Measurements from ENCODE around the gene KCNJ3.

DNA sequence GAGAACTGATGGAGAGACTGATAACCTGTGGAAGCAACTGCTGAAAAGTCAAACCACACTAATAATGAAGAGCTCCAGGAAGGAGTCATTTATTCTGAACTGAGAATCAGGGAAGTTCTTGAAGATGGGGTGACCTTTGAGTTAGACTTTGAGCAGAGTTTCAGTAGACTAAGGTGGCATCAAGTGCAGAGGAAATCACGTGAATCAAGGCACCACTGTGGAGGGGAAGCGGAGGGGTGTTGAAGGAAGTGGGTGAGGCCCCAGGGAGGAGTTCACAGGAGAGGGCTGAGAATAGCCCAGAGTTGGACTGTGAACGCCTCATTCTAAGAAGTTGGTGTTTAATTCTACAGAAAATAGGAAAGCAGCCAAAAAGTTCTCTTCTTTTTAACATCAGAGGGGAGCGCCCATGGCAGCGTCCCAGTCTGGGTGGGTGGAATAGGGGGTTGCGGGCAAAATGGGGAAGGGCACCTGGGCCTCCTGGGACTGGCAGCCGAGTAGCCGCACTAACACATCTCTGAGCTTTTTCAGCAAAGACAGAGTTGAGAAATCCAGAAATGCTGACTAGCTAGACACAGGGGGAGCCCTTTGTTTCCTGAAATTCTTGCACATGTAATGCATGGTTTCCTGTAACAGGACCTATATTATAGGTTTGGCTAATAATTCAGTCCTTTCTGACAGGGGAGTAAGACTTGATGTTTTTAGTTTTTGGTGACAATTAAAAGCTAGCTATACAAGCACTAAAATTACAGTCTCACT lies 97.0 kb downstream of the NEB start:
- PRO-cap, result no peak

GRCh38 chr2:151806200-151807043 lies 21.8 kb downstream of the ARL5A start:
- PRO-cap, result no peak

DNA sequence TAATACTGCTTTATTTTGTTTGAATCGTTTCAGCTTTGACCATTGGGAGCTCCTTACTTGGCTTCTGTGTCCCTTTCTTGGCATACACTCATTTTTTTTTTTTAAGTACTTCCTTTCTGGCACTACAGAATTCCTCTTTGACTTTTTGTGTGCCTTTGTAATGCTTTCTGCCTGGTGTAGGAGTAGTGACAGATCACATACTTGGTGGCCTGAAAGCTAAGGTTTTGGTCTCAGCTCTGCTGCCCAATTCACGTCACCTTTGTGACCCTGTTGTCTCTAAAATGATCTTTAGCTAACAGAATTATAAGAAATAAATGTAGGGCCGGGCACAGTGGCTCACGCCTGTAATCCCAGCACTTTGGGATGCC lies 68.5 kb downstream of the FMNL2 start:
- PRO-cap, result no peak

DNA sequence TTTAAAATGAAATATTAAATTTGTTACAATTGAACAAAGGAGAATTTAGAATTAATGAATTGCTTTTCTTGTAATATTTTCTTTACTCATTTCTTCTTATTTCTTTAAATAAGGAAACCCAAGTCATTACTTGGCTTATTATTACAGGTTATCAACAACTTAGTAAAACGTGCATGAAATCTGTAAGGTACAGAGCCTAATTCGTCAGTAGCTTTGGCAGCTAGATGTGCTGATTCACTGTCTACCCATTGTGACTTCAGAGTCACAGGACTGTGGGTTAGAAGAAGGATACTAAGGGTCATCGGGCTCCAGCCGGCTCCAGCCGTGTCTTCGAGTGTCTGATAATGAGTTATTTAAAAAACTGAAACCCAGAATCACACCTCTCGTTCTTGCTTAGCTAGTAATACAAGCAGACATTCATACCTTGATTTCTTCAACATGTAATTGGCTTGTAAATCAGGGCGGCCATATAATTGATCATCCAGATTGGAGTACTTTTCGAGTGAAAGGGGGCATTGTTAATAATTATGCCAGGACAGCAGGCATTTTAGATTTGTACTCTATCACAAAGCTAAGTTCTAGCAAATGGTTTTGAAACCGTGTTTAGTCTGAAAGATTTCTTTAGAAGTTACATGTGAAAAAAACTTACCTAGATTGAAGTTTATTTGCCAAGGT lies 170.6 kb downstream of the FMNL2 start:
- PRO-cap, result no peak

DNA sequence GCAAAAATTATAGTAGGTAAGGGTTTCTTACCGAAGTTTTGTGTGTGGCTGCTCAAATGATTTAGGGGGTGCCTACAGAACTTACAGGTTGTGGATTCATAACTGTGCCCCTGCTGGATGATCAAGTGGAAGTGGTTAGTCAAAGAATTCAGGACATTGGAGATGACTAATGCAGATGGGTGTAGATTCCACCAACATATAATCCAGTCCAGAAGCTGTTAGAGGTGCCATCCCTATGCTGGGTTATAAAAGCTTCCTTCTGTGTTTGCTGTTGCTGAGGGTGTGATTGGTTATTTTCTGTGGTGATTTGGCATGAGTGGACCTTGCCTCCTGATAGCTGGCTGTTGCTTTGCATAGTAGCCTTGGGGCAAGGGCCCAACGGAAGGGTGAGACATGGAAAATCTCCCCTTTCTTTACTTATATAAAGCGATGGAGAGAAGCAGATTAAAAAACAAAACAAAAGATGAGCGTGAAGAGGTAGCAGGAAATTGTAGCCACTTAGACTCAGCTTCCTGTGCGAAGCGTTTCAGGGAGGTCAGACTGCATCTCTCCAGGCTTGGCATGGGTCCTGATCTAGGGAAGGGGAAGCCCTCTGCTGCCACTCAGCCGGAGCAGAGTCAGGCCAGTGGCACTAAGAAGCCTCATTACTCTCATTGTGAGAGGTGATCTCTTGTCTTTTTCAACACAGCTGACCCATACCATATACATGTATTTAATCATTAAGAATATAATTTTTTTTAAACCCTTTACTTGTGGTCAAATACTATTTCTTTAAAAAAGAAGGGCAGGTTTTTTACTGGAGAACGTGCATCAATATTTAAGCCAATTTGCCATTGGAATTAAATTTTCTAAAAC lies 190.4 kb downstream of the FMNL2 start:
- PRO-cap, result no peak

- PRO-cap, result no peak
Measured at GRCh38 chr2:152614675-152615128, 102.6 kb downstream of the PRPF40A start.

DNA sequence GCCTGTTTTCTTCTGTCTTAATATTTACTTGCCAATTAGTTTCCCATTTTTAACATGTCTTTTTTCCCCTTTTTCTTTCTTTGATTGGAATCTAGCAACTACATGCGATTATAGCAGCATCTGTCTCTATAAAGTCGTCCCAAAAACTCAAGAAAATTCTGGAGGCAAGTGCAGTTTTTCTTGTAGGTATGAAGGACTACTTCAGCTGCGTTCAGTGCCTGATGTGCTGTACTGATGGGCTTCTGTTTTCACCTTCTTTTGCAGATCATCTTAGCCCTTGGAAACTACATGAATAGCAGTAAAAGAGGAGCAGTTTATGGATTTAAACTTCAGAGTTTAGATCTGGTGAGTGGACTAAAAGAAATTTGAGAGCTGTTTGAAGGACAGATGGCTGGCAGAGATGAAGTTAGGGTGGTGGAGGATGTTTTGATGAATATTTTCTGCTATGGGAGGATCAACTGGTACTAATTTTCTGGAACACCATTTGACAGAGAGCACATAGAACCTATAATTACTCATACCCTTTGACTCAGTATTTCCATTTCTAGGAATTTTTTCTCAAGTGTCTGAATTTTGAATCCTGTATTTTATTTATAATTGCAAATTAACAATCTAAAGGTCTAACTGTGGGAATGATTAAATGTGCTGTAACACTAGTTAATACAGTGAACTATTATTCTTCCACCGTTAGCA lies 87.6 kb downstream of the PRPF40A start:
- PRO-cap, result no peak

DNA sequence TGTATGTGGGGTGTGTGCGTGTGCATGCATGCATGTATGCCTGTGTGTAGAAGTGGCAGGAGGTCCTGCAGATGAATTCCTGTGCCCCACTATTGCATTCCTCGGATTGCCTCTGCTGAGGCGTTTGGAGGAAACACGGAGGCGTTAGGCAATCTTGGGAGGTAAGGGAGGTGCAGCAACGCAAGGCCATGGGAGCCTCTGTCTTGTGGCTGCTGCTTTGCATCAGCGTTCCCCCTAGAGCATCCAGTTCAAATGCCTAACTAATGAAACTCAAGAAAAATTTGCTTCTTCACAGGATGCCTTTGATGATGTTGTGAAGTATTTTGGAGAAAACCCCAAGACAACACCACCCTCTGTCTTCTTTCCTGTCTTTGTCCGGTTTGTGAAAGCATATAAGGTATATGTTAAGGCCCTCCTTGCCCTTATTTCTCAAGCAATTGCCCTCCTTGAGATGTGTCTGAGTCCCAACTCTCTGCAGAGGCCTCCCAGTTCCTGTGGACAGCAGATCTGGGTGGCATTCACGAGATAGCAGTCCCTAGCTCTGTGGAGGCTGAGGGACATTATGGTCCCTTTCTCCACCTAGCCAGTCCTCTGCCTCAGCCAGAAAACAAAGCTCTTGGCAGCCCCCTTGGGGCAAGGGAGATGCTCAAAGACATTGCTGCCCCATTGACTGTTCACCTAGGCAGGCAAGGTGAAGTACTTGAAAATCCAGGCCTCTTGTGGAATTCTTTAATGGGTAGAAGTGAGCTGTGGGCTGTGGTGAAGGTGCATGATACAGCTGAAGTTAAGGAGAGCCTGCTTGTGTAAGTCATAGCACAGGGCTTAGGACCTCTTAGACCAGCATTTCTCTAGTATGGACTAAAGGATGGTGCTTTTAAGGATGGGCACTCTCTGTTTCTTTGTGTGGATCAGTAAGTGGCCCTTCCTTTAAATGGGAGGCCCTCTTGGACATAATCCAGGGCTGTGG lies 79.7 kb downstream of the PRPF40A start:
- PRO-cap, result no peak

DNA sequence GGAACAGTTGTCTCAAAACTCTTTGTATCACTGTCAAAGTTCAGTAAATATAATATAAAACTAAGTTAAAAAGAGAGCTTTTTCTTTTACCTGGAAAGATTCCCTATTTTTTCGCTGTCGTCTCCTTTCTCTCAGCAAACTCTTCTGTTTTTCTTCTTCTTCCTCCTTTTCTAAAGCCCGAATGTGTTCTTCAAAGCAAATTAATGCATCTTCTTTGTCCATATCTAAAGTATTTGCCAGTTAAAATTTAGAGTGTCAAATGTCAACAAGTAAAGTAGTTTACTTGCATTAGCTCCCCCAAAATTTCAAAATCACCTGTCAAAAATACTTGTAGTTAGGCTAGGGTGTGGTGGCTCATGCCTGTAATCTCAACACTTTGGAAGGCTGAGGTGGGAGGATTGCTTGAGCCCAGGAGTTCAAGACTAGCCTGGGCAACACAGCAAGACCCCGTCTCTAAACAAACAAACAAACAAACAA lies 48.2 kb downstream of the PRPF40A start:
- PRO-cap, result no peak

- PRO-cap, result no peak
Measured at GRCh38 chr2:152676034-152676857, 41.0 kb downstream of the PRPF40A start.

DNA sequence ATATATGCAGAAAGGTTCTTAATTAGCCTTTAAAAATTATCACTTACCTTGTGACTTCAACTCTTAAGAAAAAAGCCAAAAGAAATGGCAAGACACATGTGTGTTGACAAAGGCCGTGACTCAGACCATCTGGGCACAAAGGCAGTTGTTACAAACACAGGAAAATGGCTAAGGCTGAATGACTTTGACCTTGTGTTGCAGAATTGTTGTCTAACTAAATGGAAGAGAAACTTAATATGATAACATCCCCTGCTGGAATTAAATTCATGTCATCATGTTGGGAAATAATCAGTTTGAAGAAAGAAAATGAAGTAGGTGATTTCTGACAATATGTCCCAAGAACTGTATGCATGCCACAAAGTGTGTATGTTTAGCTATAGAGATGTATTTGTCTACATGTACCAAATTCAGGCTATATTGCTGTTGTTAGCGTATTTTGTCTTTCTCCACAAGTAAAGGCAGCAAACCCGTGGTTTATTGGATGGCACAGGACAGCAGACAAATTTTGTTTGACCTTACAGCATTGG lies 108.6 kb downstream of the ARL6IP6 start:
- PRO-cap, result no peak

DNA sequence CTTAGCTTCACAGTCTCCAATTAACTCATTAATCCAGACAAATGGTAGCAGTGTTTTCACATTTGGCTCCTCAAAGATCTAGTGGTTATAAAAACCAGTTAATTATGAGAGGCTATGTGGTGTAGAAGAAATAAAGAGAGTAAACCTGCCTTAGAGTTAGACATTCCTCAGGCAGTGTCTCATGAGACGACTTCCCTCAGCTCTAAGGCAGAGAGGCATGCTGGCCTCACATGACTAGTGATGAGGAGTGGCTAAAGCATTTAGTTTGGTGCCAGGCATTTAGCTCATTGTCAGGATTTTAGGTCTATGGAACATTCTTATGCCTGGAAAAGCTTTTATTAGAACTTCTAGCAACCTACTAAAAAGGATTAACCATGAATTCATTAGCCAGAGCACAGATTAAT lies 90.3 kb downstream of the RPRM start:
- PRO-cap, result no peak

DNA sequence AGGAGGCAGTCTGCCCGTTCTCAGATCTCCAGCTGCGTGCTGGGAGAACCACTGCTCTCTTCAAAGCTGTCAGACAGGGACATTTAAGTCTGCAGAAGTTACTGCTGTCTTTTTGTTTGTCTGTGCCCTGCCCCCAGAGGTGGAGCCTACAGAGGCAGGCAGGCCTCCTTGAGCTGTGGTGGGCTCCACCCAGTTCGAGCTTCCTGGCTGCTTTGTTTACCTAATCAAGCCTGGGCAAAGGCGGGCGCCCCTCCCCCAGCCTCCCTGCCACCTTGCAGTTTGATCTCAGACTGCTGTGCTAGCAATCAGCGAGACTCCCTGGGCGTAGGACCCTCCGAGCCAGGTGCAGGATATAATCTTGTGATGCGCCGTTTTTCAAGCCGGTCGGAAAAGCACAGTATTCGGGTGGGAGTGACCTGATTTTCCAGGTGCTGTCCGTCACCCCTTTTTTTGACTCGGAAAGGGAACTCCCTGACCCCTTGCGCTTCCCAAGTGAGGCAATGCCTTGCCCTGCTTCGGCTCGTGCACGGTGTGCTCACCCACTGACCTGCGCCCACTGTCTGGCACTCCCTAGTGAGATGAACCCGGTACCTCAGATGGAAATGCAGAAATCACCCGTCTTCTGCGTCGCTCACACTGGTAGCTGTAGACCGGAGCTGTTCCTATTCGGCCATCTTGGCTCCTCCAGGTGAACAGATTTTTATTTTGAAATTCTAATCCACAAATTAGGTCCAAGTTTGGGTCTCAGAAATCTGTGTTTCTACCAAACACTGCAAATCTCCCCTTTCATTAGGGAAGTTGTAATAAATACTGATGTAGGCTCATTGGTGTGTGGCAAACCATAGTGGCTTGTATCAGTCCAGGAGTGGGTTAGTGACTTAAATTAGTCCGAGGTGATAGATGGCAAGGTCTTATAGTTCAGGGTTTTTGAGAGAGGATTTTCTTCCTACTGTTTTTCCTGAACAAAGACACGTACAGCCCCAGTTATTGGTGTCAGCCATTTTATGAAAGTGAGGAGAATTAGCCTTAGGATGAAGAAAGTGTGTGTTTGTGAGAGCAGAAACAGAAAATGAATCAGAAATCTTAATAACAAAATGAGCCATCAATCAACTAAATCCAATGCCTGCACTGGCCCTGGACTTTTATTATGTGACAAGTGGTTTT lies 74.9 kb downstream of the RPRM start:
- PRO-cap, result no peak

DNA sequence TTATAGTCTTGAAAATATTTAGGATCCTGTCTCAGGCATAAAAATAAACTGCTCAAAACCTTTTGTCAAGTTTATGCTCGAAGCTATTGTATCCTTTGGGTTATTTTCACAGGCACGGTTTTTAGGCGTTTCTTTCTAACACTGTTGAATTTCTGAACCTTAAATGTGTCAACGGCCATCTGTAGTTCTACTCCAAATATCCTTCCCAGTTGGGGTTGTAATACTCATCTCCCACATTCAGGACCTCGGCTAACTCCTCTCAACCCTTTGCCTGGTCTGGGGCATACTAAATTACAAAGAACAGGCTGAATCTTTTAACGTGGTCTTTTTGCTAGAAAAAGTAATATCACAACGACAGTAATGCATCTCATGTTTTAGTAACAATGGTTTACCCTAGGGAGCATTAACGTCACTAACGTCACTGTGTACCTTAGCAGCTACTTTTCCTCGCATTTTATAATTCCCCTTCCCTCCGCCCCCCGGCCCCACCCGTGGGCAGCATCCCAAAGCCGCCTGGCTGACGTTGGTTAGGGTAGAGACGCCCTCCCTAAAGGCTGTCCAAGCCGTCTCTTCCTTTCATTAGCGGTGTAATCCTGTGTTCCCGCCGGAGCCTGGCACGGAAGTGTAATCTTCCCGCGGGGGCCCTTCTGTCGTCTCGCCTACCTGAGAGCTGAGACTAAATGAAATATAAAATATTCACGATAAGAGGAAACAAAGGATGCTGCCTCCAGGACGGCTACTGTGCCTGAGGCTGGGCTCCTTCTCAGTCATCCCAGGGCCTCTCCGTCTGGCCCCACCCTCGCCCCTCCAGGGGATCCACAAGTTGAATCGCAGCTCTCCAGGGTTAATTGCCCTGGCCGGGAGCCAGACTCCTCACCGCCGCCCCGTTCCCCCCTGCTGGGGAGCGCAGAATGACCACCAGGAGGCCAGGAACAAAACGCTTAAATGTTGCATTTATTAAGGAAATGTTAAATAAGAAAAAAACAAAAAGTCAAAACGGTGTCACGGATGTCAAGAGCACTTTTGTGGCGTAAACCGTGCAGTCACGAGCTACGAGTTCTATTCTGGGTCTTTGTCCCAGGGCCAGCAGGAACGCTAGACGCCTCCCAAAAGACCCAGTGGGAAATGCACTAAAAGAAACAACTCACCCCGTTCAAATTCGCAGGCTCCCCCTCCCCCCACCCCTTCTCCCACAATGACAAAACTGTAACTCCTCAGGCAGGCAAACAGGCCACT lies 1.7 kb downstream of the RPRM start:
- PRO-cap, result no peak

DNA sequence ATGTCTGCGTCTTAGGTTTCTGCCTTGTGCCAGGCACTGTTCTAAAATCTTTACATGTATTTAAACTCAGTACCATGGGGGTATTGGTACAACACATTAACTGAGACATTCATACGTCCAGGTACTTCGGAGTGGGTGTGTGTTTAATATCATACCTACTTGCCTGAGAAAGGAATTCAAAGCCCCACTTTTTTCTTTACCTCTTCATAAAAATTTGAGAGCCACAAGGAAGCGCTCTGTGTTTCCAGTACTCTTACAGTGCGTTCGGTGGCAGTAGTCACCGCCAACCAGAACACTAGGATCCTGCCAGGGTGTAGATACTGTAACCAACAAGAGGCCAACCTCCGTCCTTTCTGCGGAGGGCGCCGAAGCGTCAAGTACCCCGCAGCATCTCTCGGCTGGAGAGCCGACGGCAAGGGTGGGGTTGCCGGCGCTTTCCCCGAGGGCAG lies 649 bp upstream of the GALNT13 start:
- PRO-cap, result unidirectional peak, plus-strand start at position 347 of the sequence

GRCh38 chr2:153872445-153872875 lies 738 bp downstream of the GALNT13 start:
- PRO-cap, result no peak

DNA sequence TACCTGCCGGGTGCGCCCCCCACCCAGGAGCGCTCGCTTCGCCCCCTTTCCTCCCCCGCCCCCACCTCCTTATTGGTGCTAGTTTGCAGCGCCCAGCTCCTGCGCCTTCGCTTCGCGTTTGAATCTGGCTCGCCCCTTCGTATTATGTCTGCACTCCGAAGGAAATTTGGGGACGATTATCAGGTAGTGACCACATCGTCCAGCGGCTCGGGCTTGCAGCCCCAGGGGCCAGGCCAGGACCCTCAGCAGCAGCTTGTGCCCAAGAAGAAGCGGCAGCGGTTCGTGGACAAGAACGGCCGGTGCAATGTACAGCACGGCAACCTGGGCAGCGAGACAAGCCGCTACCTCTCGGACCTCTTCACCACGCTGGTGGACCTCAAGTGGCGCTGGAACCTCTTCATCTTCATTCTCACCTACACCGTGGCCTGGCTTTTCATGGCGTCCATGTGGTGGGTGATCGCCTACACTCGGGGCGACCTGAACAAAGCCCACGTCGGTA lies at the start of gene KCNJ3:
TSS of gene KCNJ3 (plus strand) at position 64 of the 499 bp plus-strand sequence.
- PRO-cap, result no peak

DNA sequence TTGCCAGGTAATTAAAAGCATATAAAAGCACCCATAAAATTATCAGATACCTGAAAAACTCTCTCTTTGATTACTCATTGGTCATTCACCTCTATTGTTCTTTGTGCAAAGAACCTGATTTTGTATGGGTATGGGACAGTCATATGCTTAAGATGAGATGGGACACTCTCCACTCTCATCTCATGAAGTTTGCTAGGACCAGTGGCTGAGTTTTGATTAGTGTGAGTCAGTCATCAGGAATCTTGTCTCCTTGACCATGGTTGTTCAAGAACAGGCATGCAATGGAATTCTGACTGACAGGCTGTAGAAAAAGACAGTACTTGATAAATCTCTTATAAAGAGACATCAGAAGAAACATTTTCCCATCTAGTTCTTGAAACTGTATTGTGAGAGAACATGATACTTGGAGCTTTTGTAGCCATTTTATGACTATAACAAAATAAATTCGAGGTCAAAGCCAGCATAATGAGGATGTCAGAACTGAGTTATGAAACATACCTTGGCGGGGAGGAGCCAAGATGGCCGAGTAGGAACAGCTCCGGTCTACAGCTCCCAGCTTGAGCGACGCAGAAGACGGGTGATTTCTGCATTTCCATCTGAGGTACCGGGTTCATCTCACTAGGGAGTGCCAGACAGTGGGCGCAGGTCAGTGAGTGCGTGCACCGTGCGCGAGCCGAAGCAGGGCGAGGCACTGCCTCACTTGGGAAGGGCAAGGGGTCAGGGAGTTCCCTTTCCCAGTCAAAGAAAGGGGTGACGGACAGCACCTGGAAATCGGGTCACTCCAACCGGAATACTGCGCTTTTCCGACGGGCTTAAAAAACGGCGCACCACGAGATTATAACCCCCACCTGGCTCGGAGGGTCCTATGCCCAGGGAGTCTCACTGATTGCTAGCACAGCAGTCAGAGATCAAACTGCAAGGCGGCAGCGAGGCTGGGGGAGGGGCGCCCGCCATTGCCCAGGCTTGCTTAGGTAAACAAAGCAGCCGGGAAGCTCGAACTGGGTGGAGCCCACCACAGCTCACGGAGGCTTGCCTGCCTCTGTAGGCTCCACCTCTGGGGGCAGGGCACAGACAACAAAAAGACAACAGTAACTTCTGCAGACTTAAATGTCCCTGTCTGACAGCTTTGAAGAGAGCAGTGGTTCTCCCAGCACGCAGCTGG lies 366.8 kb downstream of the NR4A2 start:
- PRO-cap, result no peak

DNA sequence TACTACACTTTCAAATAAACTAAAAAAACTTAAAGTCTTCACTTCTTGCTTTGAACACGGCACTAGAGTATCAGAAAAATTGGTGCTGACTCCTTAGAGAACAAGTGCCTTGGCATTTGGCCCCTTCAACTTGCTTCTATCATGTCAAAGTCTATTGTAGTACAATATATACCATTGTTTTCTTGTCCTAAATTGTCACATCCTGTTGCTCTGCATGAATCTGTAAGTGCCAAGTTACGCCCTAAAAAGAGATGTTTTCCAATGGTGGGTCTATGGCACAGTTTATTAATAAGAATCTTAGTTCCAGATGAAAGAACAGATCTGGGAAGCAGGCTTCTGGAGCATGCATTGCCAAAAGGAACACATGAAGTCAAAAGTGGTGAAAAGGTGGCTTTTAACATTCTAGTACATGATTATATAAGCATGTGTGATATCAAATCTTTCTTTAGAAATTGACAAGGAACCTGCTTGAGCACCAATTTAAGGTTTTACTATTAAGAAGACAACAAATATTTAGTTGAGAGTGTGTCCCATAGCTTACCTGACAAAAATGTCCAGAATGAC lies 147.7 kb downstream of the NR4A2 start:
- PRO-cap, result no peak

GRCh38 chr2:156335581-156335759 lies 2.9 kb upstream of the NR4A2 start:
- PRO-cap, result no peak

Measured in penis (tissue), 1 donor.